Transverse colon (tissue), 4 donors: ENCODE results near the genes ARL5C, MED1 and IKZF3.

DNA sequence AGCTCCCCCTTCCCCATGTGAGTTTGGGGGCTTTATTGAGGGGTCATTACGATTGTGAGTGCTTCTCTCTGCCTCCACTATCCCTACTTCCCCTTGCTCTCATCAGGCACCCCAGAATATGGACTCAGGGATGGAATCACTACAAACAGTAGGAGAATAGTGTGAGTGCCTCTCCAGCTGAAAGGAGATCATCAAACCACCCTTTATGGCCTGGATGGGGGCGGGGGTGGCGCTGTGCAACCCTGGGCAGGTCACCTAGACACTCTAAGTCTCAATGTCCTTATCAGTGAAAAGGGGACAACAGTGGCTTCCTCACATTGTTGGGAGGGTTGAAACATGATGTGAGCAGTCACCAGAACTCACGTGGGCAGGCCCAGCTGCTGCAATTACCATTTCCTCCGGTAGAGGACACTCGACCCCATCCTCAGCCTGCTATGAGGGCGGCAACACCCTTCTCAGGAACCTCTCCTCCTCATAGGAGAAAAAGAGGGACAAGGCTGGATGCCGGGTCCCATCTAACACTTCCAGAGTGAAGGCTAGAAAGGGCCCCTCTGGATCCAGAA is 2.1 kb upstream of the EPOP start:
- PRO-cap, result no peak
- RAMPAGE, long total RNA, 4 experiments, result no peak in any of the 4 experiments

DNA sequence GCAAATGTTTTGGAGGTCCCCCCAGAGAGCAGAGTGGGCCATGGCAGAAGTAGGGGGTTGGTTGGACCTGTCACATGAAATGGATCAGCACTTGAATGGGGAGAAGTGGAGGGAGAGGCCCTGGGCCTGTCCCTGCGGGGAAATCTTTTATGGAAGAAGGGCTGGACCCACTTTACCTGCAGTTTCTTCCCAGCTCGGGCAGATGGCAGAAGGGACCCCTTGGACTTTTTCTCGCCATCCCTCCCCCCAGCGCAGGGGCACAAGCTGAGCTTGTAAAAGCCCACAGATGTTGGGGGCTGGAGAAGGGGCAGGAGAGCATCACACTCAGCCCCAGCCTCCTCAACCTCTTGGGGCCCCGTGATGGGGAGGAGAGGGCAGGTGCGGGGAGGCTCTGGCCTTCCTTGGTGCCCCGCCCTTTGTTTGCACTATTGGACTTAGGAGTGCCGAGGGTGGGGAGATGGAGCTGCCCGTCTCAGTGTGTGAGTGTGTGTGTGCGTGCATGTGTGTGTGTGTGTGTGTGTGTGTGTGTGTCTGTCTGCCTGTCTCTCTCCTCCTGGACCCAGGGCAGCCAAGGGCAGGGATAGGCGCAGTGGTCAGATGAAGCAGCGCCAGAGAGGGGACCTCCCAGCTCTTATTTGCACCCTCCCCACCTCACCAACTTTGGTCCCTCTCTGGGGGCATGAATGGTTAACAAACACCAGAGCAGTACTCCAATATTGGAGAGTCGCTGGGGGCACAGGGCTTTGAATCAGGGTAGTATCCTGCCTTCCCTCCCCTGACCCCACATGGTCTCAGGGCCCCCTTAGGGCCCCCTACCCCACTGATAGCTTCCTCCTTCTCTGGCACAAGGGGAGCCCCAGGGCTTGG is 4.0 kb upstream of the CISD3 start:
- PRO-cap, result bidirectional peak, plus-strand start at position 600 of the sequence, minus-strand start at position 357 of the sequence
- RAMPAGE, long total RNA, 4 experiments, result start-site peak on the plus strand in 1 of 4 experiments, centred at position 280 of the sequence, 50 reads per replicate

DNA sequence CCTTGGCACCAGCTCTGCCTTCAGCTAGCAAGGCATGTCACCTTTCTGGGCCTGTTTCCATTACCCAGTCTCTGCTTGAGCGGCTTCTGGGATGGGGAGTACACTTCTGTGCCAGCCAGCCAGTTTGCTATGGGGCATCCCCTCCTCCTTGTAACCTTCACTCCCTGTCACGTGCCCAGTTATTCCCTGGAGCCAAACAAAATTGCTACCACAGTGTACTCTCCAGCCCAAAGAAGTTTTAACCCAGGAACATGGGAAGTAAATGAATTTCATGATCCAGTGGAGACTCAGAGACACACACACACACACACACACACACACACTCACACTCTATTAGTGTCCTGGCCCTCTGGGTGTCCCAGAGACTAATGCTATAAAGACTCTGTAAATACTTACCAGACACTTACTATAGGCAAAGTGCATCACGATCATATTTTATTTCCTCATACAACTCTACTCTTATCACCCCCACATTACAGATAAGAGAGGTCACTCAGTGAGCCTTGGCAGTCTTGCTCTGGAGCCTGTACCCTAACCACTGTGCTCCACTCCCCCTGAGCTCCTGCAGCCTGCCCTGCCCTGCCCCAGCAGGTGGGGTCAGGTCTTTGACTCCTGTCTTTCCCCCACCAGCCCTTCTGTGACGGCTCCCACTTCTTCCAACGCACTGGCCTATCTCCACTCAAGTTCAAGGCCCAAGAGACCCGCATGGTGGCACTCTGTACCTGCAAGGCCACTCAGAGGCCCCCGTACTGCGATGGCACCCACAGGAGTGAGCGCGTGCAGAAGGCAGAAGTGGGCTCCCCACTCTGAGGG is 2.7 kb downstream of the CISD3 start:
- PRO-cap, result unidirectional peak, minus-strand start at position 88 of the sequence; unidirectional peak, minus-strand start at position 100 of the sequence; bidirectional peak, plus-strand start at position 509 of the sequence, minus-strand start at position 360 of the sequence
- RAMPAGE, long total RNA, 4 experiments, result start-site peak on the plus strand in 1 of 4 experiments, centred at position 685 of the sequence, 19 reads per replicate

DNA sequence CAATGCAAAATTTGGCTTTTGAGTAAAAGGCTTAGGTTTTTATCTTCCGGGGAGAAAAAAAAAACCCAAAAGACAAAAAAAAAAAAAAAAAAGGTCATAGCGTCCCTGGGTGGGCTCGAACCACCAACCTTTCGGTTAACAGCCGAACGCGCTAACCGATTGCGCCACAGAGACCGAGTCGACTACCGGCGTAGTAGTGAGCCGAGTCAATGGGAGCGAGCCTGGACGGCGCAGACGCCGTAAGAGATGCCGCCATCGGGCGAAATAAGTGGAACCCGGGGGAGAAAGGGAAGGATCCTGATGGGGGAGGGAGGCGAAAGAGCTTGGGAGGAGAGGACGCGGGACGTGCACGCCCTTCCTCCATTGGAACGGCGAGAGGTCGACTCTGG is 866 bp upstream of the PSMB3 start:
- PRO-cap, result unidirectional peak, plus-strand start at position 164 of the sequence; unidirectional peak, plus-strand start at position 209 of the sequence; unidirectional peak, plus-strand start at position 312 of the sequence
- RAMPAGE, long total RNA, 4 experiments, result no peak in any of the 4 experiments

GRCh38 chr17:38890186-38890814 is 20.4 kb downstream of the LASP1 start:
- PRO-cap, result no peak
- RAMPAGE, long total RNA, 4 experiments, result start-site peak on the plus strand in 1 of 4 experiments, at chr17:38890419-38890447 at its widest, 69 reads per replicate

DNA sequence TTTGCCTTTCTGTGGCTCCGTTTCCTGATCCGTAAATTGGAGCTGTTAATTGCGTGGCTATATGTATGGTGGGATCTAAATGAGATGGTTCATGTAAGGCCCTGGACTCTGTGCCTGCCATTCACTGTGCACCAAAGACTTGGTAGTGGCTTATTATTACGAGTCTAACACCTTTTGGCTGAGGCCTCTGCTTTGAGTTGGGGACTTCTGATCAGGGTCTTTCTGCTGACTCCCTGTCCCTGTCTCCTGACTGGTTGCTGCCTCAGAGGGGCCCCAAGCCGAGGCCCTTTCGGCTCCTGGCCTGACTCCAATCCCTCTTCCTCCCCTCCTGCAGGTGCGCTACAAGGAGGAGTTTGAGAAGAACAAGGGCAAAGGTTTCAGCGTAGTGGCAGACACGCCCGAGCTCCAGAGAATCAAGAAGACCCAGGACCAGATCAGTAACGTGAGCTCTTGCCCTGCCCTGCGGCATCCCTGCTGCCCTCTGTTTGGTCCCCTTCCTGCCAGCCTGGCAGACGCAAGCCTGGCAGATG is 28.3 kb downstream of the LASP1 start:
- PRO-cap, result bidirectional peak, plus-strand start at position 437 of the sequence, minus-strand start at position 319 of the sequence
- RAMPAGE, long total RNA, 4 experiments, result no peak in any of the 4 experiments

DNA sequence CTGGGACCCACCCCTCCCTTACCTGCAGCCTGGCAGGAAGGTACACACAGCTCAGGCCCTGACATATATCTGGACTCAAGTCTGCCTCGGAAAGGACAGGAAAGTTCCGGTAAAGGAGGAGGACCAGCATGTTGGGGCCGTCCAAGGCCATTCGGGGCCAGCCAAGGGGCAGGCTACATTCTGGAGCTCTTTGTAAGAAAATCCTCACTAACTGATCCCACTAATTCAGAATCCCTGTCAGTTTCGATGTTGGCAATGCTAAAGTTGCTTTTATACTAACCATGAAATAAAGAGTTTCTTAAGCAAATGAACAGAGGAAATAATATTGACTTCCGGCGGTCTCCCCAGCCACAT is 54.9 kb downstream of the PLXDC1 start:
- PRO-cap, result no peak
- RAMPAGE, long total RNA, 4 experiments, result no peak in any of the 4 experiments

DNA sequence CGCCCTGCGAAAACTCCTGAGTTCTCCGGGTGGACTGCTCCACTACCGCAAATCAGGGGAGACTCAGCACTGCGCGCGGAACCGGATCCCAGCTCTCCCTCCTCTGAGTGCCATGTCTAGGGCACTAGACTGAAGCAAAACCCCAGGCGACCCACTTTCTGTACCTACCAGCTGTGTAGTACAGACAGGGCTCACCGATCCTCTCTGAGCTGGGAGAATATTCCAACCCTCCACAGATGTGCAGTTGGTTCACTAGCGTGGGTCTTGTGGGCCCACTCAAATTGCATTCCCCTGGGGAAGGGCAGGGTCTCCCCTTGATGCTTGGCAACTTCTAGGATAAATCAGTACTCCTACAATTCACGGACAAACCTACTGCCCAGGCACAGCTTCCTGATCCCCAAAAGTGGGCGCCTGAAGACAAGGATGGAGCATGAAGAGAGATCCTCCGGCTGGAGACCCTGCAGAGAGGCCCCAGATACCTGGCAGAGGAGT is at the start of gene ARL5C:
TSS of gene ARL5C (minus strand) at position 131 of the 492 bp plus-strand sequence.
- PRO-cap, result no peak
- RAMPAGE, long total RNA, 4 experiments, result no peak in any of the 4 experiments

- PRO-cap, result no peak
- RAMPAGE, long total RNA, 4 experiments, result start-site peak on the minus strand in 1 of 4 experiments, at chr17:39174935-39175080 at its widest, 6 reads per replicate
These were observed 8.8 kb upstream of the ARL5C start for GRCh38 chr17:39174590-39175367.

DNA sequence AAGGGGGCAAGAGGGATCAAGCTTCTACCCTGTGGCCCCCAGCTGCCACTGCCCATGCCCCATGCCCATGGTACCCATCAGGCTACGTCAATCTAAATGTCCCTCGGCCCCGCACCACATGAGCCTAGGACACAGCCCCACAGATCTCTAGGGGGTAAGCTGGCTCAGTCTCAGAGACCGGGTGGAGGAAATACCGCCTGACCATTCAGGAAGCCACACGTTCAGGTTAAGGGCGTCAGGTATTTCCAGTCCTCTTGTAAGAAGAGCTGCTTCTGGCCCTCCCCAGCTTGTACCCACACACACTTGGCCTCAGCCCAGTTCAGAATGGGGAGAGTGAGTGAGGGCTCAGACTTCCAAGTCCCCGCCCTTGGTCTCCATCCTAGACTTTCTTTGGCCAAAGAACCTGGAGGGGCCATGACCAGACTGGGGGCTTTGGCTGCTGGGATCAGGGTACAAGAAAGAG is 1.7 kb downstream of the CACNB1 start:
- PRO-cap, result no peak
- RAMPAGE, long total RNA, 4 experiments, result no peak in any of the 4 experiments

- PRO-cap, result no peak
- RAMPAGE, long total RNA, 4 experiments, result start-site peak on the plus strand in 3 of 4 experiments, at chr17:39202339-39202395 at its widest, 272 to 486 reads per replicate
These were observed 2.1 kb downstream of the RPL19 start for GRCh38 chr17:39202125-39202563.

- PRO-cap, result no peak
- RAMPAGE, long total RNA, 4 experiments, result no peak in any of the 4 experiments
These were observed 3.5 kb upstream of the STAC2 start for GRCh38 chr17:39229165-39229774.

GRCh38 chr17:39361188-39361652 is 40.2 kb downstream of the FBXL20 start:
- PRO-cap, result no peak
- RAMPAGE, long total RNA, 4 experiments, result no peak in any of the 4 experiments

GRCh38 chr17:39406339-39407361 is 5.2 kb upstream of the FBXL20 start:
- PRO-cap, result no peak
- RAMPAGE, long total RNA, 4 experiments, result no peak in any of the 4 experiments

DNA sequence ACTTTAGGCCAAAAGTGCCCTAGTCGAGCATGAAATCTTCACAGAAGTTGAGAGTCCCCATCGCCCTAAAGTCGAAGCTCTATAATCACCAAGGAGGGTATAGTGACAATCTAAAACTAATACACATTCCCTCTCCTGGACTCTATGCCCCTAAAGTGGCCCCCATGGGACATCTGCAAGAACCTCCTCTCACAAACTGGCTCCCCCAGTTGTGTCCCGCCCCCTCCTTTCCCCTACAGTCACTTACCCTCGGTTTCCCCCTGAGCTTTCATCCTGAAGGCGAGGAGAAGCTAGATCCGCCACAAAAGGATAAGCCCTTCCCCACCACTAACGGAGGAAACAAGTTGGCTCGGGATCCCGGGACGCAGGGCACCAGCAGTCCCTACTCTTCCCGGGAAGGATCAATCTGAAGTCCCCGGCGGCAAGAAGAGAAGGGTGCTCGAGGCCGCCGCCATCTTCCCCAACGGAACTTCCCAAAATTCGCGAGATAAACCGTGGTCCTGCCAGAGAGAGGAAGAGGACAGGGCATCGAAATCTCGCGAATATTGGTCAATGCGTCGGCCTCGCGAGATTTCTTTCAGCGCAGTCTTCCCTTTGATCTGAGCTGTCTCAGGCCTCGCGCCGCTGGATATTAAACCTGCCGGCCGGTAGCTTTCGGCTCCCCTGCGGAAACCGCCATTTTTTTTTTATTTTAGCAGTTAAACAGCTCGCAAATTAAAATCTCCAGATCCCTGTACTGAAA is at the start of gene MED1:
TSS of gene MED1 (minus strand) at position 473 of the 742 bp plus-strand sequence.
- PRO-cap, result bidirectional peak, plus-strand start at position 616 of the sequence, minus-strand start at position 472 of the sequence
- RAMPAGE, long total RNA, 4 experiments, result start-site peak on the minus strand in 3 of 4 experiments, centred at positions 466 to 481 of the sequence, 89 to 340 reads per replicate

- PRO-cap, result bidirectional peak, plus-strand start at chr17:39623643, minus-strand start at chr17:39623444
- RAMPAGE, long total RNA, 4 experiments, result no peak in any of the 4 experiments
These were observed 3.4 kb upstream of the PPP1R1B start for GRCh38 chr17:39623151-39623998.

DNA sequence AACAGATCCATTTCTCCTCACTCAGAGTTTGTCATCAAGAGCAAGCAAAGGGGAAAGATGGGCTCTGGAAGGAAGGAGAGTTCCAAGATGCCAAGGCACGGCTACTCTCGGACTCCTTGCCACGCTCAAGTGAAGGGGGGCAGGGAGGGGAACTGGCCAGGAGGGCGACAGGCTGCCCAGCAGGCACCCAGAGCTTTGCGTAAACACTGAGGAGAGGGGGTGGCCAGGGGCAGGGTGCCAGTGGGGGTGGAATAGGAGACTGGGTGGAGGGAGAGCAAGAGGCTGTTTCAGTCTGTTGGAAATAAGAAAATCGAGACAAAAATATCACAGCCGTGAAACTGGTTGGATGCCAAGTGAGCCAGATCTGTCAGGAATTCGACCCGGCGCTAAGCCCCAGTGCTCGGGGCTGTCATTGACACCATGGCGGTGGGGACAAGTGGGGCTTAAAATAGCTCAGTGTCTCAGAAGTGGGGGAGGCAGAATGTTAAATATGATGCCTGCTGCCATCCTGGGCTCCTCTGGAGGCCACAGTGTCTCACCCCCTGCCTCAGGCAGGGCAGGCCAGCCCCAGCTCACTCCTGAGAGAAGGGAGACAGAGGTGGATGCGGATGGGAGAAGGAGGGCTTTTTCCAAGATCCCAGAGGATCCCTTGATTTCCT is 9.3 kb downstream of the PNMT start:
- PRO-cap, result no peak
- RAMPAGE, long total RNA, 4 experiments, result no peak in any of the 4 experiments

DNA sequence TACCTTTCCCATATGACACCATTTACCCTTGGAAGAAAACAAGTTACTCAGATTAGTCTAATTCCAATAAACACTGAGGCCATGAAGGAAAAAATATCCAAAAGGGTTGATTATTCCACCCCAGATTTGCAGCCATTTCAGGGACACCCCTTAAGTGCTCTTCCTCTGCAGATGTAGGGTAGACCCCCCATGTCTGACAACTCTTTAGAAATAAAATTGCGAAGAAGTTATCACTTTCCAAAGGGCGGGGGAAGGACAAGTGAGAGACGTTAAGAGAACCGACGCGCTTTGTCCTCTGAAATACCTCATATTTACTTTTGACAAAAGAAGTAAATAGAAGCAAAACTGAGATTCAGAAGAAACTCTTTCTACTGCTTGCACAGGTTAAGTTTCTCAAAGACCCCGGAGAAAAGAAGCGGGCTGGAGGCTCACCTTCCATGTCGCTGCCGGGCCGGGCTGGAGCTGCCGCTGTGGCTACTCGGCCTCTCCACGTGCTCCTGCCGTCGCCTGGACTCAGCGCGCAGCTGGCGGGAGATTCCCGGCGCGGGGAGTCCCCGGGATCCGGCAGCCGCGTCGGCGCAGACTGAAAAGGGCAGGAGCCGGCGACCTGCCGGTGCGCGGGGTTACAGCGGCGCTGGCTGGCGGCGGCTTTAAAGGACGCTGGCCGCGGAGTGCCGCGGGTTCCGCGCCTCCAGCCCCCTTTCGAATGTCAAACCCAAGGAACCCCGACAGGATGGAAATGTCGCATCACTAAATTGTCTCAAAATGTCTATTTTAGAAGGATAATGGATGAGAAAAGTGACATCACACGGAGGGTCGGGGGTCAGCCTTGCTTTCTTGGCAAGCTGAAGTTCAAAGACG is at the start of gene IKZF3:
TSS of gene IKZF3 (minus strand) at position 625 of the 861 bp plus-strand sequence.
- PRO-cap, result bidirectional peak, plus-strand start at position 653 of the sequence, minus-strand start at position 445 of the sequence
- RAMPAGE, long total RNA, 4 experiments, result start-site peak on the minus strand in 3 of 4 experiments, centred at positions 531 to 601 of the sequence, 15 to 55 reads per replicate

DNA sequence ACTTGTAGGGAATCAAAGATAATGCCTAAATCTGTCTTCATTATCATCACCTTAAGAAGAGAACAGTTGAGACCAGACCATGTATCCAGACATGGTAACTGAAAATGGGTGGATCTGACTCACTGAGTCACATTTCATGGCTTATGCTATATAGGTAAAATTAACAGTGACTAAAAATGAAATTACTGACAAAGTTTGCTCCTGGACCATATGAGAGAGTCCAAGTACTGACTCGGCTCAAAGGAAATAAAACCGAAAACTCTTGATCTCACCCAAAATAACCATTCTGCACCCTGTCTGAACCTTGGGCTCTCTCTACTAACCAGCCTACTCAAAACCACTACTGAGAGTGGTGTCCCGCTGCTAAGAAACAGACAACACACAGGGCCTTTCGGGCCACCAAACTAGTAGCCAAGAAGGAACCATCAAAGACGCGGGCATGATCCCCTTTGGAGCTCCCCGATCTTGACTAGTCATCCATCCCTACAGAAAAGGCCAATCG is 957 bp upstream of the ZPBP2 start:
- PRO-cap, result bidirectional peak, plus-strand start at position 355 of the sequence, minus-strand start at position 239 of the sequence
- RAMPAGE, long total RNA, 4 experiments, result no peak in any of the 4 experiments

DNA sequence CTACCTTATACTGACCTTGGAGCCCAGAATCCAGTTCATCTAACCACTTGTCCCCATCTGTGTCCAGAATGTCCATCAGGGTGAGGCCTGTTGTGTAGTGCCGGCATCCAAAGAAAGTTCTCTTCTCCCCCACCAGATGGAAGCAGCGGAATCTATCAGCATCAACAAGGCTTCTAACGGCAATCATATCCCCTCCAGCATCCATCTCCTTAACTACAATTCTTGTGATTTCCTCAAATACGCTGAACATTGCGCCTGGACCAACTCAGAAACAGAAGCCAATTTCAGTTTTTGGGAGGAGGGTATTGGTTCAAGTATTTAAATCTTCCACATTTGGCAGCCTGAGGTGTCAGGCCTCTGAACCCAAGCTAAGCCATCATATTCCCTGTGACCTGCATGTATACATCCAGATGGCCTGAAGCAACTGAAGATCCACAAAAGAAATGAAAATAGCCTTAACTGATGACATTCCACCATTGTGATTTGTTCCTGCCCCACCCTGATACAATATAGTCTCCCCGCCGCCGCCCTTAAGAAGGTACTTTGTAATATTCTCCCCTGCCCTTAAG is 1.3 kb downstream of the GSDMB start:
- PRO-cap, result no peak
- RAMPAGE, long total RNA, 4 experiments, result start-site peak on the minus strand in 1 of 4 experiments, centred at position 315 of the sequence, 97 reads per replicate